Neural progenitor cell (in vitro differentiated cells): Measurements from ENCODE around the genes MBOAT1 and E2F3.

GRCh38 chr6:19432960-19433628 is 404.1 kb upstream of the ID4 start:
- RAMPAGE, long total RNA, result no peak

DNA sequence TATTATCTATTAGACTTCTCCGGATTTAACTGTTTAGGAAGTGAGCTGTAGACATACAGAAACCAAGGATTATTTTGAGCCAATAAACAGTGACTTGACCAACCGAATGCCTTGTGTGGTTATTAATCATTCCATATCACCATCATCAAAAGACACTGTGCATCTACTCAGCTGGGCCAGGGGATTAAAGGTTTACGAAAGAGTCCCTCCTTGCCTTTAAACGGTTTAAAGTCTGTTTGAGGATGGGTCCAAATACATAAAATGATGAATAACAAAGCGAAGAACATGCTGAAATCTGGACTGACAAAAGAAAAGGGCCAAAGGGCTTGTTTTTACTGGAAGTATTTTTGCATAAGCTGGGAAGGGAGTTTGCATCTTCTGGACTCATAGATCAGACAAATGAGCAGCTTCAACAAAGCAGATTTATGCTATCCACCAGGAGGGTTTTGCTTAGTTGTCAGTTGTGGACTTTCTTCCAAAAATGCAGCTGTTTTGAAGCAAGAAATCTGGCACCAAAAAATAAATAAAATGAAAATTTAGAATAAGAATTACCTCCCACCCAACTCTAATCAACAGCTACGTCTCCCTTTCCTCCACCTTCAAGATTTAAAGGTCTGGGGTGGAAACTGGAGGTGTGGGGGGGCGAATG is 33.6 kb upstream of the ID4 start:
- RAMPAGE, long total RNA, result no peak

GRCh38 chr6:19841237-19841994 is 4.2 kb downstream of the ID4 start:
- RAMPAGE, long total RNA, result no peak

DNA sequence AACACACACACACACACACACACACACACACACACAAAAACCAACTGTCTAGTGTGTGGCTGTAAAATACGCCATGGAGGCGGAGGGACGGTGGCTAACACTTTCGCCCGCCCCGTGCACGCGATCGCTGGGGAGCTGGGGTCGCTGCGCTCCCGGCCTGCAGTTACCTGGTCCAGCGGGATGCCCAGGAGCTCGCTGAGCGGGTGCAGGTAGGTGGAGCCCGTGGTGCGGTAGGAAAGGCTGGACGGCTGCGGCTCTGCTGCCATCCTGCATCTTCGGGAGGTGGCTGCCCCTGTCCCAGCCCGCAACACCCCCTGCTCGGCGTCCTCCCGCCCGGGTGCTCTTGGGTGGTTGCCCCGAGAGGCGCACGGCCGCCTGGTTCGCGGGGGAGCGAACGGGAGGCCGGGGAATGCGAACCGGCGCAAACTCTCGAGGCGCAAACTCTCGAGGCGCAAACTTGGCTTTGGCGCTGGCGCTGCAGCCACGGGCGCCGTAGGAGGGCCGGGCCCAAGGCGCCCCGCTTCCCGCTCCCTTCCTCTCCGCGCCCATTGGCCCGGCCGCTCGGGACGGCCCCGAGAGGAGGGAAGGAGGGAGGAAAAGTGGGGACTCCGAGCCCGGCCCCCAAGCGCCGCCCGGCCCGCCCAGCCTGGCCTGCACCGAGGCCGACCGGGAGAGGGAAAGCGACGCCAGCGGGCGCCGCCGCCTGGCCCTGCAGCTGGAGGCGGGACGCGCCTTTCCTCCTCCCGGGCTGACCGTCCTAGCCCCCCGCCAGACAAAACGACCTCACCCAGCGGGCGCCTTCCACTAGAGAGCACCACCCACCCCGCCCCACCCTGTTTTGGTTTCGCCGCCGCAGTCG is at the start of gene MBOAT1:
MBOAT1 (minus strand) TSS at position 501 of the 859 bp plus-strand sequence.
- RAMPAGE, long total RNA, result no peak

- RAMPAGE, long total RNA, result no peak
Measured at GRCh38 chr6:20400570-20401095, 1.0 kb upstream of the E2F3 start.

DNA sequence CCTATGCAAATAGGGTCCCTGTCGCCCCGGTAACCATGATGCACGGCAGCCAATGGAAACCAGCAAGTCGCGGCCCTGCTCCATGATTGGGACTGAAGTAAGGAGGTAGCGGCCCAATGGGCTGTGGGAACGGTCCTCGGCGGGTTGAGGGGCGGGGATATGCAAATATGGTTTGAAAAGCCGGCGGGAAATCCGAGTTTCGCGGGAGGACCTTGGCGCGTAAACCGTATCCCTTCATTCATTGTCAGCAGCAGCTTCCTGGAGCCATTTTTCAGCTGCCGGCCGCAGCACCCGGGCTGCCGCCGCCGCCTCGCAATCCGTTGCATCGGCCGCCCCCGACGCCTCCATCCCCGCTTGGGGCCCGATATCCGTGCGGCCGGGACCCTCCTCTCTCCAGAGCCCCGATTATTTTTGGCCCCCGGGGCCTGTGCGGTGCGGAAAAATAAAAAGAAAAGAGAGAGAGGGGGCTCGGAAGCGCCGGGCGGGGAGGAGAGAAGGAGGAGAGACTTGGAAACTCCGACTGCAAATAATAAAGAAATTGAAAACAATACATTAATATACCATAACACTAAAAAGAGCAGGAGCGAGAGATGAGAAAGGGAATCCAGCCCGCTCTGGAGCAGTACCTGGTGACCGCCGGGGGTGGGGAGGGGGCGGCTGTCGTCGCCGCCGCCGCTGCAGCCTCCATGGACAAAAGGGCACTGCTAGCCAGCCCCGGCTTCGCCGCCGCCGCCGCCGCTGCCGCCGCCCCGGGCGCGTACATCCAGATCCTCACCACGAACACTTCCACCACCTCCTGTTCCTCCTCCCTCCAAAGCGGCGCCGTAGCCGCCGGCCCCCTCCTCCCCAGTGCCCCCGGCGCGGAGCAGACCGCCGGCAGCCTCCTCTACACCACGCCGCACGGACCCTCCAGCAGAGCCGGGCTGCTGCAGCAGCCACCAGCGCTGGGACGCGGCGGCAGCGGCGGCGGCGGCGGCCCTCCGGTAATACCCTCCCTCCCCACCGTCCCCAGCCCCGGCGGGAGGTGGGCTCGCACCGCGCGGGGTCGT is at the start of gene E2F3:
E2F3 (plus strand) TSS at position 237 of the 1,049 bp plus-strand sequence.
- RAMPAGE, long total RNA, result no peak

- RAMPAGE, long total RNA, result no peak
Measured at GRCh38 chr6:20409500-20410477, 8.1 kb downstream of the E2F3 start.

DNA sequence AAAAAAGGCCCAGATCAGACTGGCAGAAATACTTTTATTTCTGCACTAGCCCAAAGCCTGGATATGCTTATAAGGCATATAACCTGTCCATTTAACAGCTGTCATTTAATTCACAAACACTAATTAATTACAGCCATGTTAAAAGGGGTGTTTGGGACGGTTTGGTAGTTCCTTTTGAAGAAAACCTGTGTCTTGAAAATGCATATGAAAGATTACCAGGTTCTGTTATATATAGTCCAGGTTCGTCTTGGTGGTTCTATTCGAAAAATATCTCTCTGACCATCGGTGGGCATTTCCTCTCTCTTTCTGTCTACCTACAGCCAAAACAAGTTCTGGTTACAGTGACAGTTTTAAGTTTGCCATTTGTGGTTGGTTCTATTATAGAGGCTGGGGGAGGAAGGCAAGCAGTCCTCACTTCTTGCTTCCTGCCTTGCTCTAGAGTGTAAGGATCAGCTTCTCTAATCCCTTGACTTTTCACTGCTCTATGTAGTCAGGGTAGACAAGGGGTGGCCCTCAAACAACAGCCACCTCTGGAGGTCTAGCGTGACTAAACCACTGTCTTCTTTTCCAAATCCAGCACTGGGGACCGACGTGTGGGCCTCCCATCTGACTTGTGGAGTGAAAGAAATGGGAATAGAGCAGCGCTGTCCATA is 16.0 kb downstream of the E2F3 start:
- RAMPAGE, long total RNA, result no peak

- RAMPAGE, long total RNA, result no peak
Measured at GRCh38 chr6:20479086-20480253, 54.8 kb upstream of the CDKAL1 start.

- RAMPAGE, long total RNA, result no peak
Measured at GRCh38 chr6:20540766-20541090, 6.5 kb downstream of the CDKAL1 start.

- RAMPAGE, long total RNA, result no peak
Measured at GRCh38 chr6:20600823-20601930, 66.9 kb downstream of the CDKAL1 start.

DNA sequence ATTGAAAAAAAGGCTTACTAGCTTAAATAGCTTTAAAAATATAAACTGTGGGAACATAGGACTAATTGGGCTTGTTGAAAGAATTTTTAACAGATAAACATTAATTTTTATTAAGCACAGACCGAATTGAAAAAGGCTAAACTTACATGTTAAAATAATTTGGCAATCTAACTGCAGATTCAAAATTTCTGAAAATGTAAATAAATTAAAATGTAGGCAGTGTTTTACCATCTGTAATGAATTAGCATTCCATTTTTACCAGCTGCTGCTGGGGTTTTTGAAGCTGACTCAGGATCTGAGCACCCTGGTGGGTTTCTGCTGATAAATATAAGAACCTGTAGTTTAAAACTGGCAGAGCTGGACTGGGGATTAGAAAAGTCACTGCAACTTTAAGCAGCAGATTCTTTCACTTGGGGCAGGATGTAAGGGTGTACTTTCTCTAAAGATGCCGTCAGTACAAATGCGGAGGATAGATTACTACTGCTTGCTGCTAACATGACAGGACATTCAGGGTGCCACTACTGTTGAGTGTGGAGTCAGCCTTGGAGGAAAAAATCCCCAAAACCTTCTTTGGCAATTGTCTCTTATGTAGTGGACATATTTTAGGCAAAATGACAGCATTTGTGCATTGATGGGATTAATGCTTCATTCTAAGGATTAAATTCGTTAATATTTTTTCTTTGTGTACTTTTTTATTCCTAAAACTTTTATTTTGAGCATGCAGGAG is 341.8 kb downstream of the CDKAL1 start:
- RAMPAGE, long total RNA, result no peak

DNA sequence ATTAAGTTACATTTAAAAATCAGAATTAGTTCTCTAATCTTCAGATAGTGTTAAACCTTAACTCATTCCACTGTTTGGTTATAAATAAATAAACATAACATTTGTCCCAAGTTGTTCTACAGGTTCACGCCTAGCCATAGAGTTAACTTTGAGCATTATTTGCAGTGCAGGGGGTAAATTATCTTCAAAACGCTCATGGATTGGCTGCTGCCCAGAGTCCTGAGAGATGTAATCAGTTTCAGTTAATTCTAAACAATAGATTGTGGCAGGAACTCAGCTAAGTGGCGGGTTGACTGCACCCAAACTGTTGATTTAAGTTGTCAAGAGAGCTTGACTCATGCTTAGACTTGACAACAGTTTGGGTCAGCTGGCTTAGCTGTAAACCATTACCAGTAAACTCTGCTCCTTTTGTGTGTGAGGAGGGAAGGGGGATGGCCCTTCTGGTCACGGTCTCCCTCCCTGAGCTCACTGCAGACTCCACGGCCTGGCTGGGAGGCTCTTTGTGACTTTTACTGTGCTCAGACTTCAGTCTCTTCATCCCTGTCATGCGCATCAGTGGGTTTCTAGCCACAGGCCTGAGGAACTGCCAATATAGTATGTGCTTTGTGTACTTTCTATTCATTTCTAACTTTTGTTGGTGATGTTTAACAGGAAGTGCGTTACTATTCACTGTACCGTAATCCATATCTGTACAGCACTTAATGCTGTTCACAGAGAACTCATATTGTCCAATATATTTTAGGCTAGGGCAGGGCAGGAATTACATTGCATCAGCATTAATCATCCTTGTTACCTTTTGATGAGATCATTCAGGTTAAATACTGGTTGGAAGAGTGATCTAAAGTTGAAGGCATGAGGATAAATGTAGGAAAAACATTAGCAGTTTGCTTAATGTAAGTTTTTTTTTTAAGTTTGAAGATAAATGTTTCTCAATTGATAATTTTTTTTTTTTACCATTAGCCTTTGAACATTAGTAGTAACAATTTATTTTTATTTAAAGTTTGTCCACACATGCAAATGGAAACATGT is 488.2 kb downstream of the CDKAL1 start:
- RAMPAGE, long total RNA, result no peak

GRCh38 chr6:21438589-21438974 is 155.0 kb upstream of the SOX4 start:
- RAMPAGE, long total RNA, result no peak

DNA sequence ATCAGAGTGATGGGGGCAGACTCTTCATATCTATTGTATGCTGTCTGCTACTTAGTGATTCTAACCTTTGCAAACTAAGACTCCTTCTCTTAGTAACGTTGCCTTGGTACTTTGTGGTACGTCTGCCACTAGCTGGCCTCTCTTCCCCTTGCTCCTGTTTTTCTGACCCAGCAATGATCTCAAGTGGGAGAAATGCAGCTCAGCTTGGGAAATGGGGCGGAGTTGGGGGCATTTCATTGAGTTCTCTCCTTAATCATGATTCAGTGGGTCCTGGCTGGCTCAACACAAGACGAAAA is 55.4 kb upstream of the SOX4 start:
- RAMPAGE, long total RNA, result no peak

- RAMPAGE, long total RNA, result no peak
Measured at GRCh38 chr6:21588013-21588840, 5.3 kb upstream of the SOX4 start.

DNA sequence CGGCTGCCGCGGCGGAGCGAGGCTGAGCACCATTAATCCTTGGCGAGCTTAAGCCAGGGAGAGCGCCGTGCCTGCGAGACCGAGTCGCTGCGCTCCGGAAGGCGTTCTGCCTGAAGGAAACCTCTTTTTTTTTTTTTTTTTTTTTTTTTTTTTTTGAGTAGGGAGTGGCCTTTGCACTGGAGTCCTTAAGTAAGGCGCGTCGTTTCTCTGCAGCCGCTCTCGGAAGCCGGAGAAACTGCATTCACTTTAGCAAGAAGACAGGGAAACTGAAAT is 4.8 kb upstream of the SOX4 start:
- RAMPAGE, long total RNA, result no peak

GRCh38 chr6:21753448-21754206 is 160.1 kb downstream of the SOX4 start:
- RAMPAGE, long total RNA, result no peak

DNA sequence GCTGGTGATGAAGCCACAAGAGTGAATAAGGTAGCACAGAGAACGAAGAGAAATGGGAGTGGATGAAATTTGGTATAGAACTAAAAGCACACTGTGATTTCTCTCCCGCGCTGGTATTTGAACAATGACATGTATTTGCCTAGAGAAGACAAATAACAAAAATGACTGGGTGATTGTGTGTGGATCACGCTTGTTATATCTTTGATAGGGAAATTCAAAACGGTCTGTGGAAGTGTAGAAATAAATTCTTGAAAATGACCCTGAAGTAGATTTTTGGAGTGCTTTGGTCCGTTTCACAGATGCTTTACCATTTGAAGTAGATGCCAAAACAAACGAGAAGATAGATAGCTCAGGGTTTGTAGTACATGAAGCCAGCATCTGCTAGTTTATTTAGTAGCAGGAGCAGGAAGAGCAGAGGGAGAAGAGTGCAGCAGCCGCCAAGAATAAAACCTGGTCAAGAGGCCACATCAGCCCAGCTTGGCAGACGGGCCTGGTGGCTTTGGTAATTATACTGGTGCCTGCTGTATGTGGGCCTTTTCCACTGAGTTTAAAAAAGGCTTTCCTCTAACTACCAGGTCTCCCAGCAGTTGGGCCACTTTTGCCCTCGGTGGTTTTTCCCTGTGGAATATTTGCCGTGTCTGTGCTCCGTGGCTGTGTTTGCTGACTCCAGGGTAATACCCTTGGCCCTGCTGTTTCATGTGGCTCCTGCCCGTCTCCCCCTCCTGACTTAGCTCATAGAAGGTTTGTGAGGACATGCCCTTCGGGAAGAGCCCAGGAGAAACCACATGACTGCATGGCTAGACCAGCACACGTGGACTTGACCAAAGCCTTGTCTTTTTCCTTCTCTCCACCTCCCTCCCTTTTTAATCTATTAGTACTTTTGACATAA is 293.9 kb downstream of the SOX4 start:
- RAMPAGE, long total RNA, result no peak

DNA sequence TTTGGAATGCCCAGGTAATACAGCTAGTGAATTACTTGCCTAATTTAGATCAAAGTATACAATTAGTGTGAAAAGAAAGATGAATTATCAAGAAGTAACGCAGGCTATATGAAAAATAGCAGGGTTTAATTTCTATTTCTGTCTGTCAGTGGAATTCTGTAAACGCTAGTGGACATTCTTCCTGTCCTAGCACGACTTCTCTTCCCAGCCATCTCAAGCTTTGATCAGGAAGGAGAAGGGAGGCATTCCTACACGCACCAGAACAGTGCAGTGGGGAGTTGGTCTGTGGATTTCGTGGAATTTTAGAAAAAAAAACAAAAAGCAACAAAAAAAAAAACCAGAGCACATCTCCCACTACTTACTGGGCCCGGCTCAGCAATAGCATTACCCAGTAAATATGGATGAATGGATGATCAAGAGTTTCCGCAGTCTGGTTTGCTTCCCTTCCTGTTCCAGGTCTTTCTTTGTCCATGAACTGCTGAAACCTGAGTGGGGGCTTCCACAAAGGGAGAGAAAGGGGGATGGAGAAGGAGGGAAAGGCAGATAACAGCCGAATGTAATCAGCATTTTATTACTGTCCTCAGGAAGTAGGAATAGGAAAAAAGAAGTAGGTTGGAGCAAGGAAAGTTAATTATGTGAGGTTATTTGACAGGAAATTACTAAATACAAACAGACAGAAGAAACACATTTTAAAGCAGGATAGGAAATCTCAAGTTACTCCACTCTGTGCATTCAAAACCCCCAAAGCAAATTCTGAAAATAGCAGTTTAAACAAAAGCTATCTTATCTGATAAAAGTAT is 349.1 kb downstream of the PRL start:
- RAMPAGE, long total RNA, result no peak